SJCRH30 (cell line): ENCODE measurements around the genes NUDT12 and PJA2.

DNA sequence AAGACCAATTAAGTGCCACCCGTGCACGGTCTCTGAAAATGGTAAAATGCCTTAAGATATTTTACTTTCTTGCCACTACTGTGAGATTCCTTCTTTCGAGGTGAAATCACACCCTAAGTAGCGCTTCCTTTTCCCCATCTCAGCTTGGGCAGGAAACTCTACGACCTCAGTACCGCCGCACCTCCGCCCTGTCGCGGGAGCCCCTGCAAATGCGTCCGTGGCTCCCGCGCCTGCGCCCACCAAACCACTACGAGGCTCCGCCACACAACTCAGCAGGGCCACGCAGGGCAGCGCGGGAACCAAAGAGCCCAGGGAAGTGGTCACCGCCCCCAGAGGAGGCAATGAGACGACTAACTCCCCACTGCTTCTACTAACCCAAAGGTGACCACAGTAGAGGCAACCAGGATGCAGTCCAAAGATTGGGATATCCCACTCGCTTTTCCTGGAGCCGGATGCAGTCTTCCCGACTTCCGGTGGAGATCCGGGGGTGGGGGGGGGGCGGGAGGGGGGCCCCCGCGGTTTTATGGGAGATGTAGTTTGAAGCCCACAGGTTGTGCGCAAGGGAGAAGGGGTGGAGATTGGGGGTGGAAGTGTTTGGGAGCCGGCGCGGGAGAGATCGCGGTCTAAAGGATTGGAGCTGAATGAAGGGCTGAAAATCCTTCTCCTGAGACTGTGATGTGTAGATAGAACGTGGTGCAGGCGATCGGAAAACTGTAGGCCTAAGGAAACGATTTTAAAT lies at the start of gene NUDT12:
Gene NUDT12 (minus strand): TSS at position 462 of the 739 bp plus-strand sequence.
- RAMPAGE, long total RNA = no peak

GRCh38 chr5:103569263-103569717 lies 6.7 kb upstream of the NUDT12 start:
- RAMPAGE, long total RNA = no peak

- RAMPAGE, long total RNA = no peak
These were observed 890.1 kb upstream of the NUDT12 start for GRCh38 chr5:104452628-104453066.

GRCh38 chr5:104754106-104754582 lies 1191.6 kb upstream of the NUDT12 start:
- RAMPAGE, long total RNA = no peak

- RAMPAGE, long total RNA = no peak
These were observed 1830.3 kb upstream of the NUDT12 start for GRCh38 chr5:105392895-105393364.

DNA sequence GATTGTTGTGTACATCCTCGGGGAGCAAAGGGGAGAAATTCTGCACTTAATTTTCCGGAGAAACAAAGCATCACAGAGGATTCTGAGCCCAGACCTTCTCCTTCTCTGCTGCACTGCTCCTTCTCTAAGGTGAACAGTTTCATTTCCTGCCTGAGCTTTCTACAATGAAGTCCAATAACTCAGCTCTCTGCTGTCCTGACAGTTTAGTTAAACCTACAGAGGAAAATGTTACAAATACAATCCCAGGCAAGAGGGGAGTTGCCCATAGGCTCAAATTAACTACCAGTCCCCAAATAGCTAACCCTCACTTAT lies 206.3 kb downstream of the EFNA5 start:
- RAMPAGE, long total RNA = no peak

GRCh38 chr5:107467516-107468086 lies 203.1 kb downstream of the EFNA5 start:
- RAMPAGE, long total RNA = no peak

DNA sequence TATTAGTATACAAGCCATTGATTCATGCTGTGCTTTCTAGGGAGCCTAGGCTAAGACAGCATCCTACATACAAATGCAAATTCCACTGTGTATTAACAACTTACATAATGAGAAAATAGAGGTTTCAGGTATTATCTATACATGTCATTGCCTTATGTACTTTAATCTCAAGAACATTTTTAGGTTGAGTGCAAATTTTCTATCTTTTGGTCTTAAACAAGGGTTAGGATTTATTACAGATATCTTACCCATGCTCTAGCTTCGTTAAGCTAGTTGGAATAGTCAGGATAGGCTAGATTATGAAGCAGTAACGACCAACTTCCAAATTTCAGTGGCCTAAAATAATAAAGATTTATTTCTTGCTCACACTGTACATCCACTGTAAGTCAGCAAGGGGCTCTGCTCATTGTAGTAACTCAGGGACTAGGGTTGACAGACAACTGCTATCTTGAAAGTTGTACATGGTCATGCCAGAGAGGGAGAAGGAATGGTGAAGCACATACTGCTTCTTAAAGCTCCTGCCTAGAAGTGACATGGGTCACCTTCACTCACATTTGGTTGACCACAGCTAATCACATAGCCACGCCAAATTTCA lies 140.8 kb downstream of the EFNA5 start:
- RAMPAGE, long total RNA = no peak

DNA sequence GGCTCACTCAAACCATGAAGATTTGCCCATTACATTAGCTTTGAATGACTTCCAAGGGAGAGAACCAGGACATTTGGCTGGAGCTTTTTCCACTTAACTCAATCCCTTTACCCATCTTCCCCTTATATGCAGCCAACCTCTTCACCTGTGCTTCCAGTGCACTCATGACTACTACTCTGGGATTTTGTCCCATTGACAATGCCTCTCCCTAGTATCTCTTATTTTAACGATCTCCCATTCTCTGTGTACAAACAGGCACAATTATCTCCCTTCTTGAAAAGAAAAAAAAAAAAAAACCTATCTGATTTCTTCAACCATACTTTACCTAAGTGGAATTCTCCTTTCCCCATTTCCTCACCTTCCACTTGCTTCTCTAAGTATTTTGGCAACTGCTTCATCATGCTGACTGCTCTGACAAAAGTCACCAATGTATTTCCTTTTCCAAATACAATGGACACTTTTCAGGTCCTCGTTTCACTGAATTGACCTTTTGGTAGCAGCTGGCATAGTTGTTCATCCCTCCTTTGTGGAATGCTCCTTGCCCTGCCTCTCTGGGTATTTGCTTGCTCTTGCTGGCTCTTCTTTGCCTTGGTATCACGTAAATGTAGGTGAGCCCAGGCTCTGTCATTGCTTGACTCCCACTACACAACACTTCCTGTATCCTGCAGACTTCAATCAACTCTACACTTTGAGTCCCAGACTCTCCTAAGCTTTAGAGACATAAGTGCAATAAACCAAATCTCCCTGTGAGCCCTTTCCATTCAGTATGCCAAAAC lies 271.9 kb upstream of the EFNA5 start:
- RAMPAGE, long total RNA = no peak

- RAMPAGE, long total RNA = no peak
These were observed 292.6 kb downstream of the FBXL17 start for GRCh38 chr5:108089112-108089796.

GRCh38 chr5:108378279-108378857 lies 3.5 kb downstream of the FBXL17 start:
- RAMPAGE, long total RNA = no peak

GRCh38 chr5:108760536-108760973 lies 12.9 kb downstream of the FER start:
- RAMPAGE, long total RNA = no peak

DNA sequence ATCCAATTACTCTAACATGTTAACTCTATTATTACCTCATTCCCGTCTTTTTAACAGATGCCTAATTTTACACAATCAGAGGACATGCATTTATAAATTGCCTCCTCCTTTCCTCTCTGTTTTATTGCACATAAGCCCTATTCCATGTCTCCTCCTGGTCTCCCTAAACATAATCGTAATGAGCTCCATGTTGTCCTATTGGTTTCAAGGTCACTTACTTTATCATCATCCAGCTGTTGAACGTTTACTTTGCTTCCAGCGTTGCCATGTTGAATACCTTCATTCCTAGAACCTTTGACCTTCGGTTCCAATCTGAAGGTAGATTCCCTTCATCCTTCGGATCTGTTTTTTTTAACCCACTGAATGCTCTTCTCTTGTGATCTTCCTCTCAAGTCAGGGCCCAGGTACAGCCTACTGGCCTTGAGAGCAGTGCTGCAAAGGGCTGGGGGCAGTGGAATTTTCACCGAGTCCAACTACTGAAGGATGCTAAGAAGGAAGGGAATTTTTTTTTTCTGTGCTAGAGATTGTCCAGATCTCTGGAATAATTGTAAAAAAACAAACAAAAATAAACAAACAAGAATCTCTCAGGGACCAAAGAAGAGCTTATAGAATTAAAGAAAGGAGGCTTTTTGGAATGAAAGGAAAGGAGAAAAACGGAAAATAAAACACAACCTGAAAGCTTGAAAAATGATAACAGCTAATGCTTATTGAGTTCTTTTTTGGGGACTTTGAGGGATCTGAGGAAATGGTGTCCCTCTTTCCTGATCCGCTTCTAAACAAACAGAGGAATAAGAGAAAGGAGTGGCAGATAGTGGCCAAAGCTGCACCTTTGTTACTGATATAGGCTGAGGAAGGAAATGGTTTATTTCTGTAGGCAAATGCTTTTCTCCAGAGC lies 84.1 kb downstream of the PJA2 start:
- RAMPAGE, long total RNA = no peak

GRCh38 chr5:109407905-109408350 lies 1.8 kb downstream of the PJA2 start:
- RAMPAGE, long total RNA = no peak

DNA sequence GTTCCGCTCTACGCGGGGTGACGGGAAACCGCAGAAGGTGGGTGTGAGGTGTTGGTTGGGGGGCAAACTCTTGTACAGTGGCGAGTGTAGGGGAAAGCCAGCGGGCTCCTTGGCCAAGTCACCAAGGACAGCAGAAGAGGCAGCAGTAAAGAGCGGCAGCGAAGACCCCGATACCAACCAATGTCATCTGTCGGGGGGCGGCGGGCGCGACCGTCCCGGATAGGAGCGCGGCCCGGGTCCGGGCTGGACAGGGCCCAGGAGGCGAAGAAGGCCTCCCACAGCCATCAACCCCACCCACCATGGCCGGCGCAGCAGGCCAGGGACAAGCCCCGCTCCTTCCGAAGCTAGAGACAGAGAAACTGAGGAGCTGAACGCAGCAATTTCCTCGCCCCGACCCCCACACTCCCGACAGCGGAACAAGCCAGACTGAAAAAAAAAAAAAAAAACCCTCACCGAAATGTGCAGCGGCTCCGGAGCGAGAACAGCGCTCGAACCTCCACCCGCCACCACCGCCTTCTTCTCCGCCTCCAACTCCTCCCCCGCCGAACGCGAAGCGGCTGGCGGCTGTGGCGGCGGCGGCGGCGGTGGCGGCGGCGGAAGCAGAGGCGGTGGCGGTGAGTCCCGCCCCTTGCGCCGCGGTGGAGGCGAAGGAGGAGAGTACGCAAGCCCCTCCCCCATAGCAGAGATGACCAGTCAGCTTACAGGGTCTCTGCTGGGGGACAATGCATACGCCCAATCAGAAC lies at the start of gene PJA2:
Gene PJA2 (minus strand): TSS at position 586 of the 743 bp plus-strand sequence.
- RAMPAGE, long total RNA = no peak

- RAMPAGE, long total RNA = no peak
These were observed 1.4 kb downstream of the MAN2A1 start for GRCh38 chr5:109690912-109691731.

- RAMPAGE, long total RNA = no peak
These were observed 3.7 kb downstream of the MAN2A1 start for GRCh38 chr5:109693346-109693932.

DNA sequence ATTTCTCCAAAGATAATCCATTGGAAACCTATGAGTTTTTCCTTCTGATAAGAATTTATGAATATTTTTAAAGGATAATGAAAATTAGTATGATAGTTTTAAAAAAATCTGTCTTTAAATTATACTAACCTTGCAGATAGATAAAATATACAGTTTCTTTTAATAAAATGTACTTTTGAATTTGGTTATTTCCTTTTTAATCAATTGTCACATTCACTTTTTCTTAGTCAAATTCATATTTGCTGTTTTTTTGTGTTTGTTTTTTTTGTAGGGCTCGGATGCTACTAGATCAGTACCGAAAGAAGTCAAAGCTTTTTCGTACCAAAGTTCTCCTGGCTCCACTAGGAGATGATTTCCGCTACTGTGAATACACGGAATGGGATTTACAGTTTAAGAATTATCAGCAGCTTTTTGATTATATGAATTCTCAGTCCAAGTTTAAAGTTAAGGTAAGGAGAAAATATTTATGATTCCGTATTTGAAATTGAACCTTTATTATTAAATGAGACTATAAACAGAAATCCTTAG lies 84.9 kb downstream of the MAN2A1 start:
- RAMPAGE, long total RNA = no peak

DNA sequence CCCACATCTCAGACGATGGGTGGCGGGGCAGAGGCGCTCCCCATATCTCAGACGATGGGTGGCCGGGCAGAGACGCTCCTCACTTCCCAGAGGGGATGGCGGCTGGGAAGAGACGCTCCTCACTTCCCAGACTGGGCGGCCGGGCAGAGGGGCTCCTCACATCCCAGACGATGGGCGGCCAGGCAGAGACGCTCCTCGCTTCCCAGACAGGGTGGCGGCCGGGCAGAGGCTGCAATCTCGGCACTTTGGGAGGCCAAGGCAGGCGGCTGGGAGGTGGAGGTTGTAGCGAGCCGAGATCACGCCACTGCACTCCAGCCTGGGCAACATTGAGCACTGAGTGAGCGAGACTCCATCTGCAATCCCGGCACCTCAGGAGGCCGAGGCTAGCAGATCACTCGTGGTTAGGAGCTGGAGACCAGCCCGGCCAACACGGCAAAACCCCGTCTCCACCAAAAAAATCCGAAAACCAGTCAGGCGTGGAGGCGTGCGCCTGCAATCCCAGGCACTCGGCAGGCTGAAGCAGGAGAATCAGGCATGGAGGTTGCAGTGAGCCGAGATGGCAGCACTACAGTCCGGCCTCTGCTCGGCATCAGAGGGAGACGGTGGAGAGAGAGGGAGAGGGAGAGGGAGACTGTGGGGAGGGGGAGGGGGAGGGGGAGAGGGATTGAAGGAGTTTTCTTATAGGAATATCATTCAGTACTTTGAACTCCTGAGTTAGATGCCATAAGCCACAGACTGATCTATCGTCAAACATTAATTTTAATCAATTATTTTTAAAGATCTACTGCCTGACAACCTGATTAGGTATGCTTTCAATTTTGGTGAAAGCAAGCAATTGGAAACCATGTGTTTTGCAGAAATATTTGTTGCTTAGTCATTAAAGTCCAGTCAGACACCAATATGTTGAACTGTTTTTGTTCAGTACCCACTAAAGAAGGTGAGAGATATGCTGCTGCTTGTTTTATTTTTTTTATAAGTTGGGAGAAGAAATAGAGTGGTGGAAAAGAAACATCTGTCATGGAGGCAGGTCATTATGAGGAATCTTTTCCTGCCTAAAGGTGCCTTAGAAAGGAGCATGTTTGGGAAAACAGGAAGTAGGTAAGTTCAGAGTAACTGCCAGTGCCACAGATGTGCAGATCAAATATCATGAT lies 143.7 kb downstream of the MAN2A1 start:
- RAMPAGE, long total RNA = no peak

DNA sequence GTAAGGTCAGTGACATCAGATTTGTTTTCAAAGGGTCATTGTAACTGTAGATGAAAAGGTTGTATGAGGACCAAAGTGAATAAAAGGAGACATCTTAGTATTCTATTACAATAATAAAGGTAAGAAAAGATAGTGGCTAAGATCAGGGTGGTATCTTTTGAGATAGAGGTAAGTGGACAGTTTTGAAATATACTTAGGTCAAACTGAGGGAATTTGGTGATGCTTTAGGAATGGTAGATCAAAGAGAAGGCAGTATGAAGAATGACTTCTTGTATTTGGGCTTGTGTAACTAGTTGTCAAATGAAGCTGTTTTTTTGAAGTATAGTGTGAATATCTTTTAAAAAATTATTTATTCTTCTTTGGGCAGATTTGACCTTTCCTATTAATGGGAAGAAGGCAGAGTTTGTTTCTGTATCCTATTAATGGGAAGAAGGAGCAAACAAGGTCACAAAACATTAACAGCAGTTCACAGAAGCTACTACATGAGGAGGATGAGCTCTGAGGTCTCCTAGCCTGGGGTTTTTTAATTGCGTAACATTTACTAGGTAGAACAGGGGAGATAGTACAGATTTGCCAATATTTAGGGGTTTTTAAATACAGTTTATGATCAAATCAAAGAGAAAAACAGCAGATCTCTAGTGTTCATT lies 12.9 kb downstream of the SLC25A46 start:
- RAMPAGE, long total RNA = no peak